HT-29 (cell line): ENCODE data around the genes DNMT3B and BPIFA2.

DNA sequence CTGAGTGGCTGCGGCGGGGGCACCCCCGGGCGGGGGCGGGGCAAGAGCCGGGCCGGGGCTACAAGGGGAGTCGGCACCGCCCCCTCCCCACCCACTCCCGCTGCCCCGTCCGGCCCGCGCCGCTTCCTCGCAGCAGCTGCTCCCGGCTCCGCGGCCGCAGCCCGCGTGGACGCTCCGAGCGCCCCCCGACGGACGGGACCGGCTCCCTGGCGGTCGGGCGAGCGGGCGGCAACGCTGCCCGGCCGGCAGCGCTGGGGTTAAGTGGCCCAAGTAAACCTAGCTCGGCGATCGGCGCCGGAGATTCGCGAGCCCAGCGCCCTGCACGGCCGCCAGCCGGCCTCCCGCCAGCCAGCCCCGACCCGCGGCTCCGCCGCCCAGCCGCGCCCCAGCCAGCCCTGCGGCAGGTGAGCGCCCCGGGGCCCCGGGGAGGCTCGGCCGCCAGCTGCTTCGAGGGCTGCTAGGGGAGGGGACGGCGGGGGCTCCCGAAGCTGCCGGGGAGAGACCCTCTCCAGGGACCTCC, at the start of gene DNMT3B:
Gene DNMT3B (plus strand): TSS at position 90 of the 520 bp plus-strand sequence.
- RAMPAGE, long total RNA = no peak

DNA sequence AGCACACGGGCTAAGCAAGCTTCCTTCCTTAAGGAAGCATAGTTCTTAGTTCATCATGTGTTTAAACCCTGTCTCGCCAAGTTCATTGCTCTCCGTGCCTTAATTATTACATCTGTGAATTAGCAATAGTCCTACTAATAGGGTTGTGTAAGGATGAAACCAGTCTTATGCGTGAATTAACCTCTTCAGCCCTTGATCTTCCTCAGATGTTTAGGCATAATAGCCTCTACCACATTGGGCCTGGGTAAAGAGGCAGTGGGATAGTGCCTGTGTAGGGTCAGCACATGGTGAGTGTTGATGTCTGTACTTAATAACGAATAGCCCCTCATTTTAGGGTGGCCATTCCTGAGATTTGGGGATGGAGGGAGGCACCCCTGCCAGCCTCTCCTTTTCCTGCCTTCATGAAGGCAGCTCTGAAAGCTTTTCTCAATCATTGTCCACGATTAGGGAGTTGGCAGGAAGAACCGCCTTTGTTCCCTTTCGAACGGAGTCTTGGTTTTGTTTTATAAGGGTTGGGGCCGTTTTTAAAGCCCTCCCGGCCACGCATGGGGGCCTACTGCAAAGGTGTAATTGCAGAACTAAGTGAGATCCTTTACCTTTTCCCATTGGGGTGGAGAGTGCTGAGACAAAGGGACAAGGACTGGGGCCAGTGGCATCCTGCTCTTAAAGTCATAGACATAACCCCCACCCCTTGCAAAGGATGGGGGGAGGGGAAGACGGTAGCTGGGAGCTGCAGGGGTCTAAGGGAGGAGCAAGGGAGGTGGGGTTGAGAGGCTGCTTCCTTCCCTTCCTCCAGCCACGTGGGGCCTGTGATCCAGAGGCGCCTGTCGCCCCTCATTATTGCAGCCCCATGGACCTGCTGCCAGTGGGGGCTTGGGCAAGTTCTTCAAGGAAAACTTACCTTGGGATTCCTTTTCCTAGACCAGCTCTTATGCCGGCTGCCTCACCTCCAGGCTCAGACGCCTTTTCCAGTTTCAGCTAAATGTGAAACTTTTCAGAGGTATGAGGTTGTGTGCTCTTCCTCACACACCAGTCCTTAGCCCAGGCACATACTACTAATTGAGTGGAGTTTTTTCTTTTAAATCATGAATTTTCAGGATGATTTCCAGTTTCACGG, 2.3 kb downstream of the DNMT3B start:
- RAMPAGE, long total RNA = no peak

- RAMPAGE, long total RNA = no peak
Measured at GRCh38 chr20:32830401-32830813, 10.7 kb downstream of the MAPRE1 start.

DNA sequence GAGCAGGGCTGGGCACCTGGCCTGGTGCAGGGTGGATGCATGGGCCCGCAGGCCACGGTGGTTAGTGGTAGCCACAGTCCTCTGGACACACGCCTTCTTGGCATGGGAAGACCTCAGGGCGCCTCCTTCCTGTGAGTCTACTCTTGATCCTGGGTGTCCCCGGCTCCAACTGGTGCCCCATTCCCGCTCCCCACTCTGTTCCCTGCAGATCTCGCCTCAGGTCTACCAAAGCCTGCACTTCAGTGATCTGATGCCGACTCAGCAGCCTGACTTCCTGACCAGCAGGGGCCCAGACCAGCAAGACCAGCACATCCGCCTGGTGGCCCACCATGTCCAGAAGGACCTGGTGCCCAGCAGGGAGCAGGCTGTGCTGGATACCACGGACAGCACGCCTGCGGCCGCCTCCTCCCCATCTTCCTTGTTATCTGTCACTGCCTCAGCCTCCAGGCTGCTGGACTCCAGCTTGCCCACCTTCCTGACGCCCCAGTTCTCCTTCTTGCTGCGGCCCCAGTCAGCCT, 43.2 kb downstream of the SUN5 start:
- RAMPAGE, long total RNA = no peak

GRCh38 chr20:32976164-32976652, 28.0 kb downstream of the SUN5 start:
- RAMPAGE, long total RNA = no peak

GRCh38 chr20:32982702-32983406, 21.4 kb downstream of the SUN5 start:
- RAMPAGE, long total RNA = no peak

DNA sequence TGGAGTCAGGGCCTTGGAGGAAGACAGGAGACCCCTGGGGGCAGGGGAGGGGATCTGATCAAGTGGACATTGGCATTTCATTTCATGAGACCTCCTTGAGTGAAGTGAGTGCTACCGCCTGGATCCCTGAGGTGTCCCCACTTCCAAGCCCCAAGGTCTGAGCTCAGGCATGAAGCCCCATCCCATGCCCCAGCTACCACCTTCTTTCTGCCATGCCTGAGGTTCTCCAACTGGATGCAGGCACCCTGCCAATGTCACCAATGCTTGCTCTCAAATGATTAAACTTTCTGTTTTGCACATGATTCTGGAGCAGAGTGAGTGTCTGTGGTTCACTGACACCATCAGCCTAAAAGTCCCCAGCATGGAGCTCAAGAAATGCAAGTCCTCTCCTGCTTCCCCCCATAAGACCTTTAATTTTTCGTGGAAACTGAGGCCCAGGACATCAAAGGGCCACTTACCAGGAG, 43.7 kb upstream of the BPIFA2 start:
- RAMPAGE, long total RNA = no peak

DNA sequence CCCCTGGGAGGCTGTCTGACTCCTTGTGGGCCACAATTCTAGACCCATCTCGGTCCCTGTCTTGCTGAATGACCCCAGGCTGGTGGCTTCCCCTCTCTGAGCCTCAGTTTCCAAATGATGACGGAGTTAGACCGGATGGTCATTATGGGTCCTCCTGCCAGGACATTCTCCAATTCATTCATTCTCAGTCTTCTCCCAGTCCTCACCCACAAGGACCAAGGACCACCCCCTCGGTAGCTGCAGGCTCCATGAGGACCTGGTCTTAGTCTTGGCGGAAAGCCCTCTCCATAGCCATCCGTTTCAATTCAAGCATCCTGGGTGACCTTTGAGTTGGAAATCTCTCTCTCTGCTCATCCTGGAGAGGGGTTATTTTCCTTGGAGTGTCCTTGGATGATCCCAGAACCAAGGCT, 272 bp upstream of the BPIFA2 start:
- RAMPAGE, long total RNA = no peak

DNA sequence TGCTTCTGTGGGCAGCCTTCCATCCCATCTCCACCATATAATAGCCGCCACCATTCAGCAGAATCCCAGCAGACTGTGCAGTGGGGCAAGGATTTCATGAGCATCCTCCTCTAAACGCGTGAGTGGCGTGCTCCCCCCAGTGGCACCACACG, at the start of gene BPIFA2:
Gene BPIFA2 (plus strand): TSS at position 68 of the 152 bp plus-strand sequence.
- RAMPAGE, long total RNA = no peak

GRCh38 chr20:33370160-33370901, 31.0 kb downstream of the CDK5RAP1 start:
- RAMPAGE, long total RNA = no peak

DNA sequence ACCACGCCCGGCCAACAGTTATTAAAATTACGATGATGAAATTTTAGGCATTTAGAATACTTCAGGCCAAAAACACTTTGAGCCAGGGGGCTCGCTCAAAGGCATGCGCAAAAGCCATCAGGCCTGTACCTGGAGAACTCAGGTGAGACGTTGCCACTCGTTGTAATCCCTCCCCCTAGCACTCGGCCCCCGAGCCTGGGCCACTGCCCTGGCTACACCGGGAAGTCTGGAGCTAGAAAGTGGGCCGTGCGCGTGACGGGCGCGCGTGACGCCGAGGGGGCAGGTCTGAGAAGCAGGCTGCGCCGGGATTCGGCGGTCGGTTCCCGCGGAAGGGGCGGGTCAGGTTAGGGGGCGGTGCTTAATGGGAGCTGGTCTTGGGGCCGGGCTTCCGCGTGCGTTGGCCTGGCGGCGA, 283 bp upstream of the CBFA2T2 start:
- RAMPAGE, long total RNA = no peak

DNA sequence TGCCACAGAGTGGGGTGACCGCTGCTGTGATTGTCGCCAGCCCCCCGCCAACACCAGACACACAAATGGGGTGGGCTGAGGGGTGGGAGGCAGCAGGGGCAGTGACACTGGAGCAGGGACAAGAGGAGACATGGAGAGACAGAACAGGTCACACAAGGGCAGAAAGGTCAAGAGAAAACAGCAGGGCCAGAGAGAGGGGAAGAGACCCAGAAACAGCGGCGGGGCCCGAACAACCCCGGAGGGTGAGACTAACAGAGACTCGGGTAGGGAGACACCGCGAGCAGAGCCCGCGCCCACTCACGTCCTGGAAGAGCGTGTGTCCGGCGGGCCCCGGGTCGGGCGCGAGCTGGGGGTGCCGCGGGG, 324 bp downstream of the NECAB3 start:
- RAMPAGE, long total RNA = no peak

GRCh38 chr20:33828153-33828861, 17.2 kb downstream of the CHMP4B start:
- RAMPAGE, long total RNA = no peak

- RAMPAGE, long total RNA = no peak
Measured at GRCh38 chr20:33836907-33837524, 25.9 kb downstream of the CHMP4B start.

DNA sequence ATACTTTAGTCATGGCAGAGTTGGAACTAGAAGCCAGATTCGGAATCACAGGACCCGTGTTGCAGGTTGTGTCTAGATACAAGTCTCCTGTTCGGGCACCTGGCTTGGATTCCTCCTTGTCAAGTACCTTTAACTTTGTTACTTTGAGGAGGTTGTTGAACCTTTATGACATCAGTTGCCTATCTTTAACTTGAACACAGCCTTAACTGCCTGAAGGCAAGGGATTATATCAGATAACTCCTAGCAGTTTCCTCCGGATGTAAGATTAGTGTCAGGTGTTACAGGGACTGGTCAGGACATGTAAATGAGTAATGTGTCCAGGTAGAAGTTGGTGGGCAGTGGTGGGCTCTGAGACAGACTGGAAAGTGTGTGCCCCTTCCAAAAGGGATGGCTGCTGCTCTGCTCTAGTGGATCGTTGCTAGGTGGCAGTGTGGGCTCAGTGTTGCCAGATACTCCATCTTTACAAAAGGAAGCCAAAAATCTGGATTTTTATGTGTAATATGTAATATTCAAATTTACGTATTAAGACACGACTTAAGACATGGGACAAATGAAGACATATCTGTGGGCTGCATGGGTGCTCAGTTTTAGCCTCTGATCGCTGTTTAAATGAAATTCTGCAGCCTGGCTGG, 27.0 kb downstream of the CHMP4B start:
- RAMPAGE, long total RNA = no peak

DNA sequence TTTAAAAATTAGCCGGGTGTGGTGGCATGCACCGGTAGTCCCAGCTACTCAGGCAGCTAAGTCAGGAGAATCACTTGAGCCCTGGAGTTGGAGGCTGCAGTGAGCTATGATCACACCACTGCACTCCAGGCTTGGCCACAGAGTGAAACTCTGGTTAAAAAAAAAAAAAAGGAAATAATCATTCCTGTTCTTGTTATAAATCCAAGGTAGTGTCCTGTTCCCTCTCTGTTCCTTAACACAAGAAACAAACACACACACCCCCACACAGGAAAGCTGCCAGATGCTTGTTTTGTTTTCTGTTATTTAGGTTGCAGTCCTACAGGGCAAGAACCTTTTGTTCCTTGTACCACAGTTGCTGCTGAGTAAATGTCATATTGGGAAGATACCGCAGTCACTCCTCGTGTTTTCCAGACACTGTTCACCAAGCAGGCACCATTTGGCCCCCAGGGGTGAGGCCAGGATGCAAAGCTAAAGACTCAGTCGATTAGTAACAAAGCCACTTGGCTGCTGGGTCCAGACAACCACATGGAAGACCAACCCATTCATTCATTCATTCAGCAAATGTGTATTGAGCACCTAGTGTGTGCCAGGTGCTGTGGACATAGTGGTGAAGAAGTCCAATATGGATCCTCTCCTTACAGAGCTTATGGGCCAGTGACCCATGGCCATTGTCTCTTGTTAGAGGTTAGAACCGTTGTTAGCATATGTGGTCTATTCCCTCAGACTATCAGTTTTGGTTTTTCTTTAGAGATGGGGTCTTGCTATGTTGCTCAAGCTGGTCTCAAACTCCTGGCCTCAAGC, 29.1 kb downstream of the ASIP start:
- RAMPAGE, long total RNA = no peak

- RAMPAGE, long total RNA = no peak
Measured at GRCh38 chr20:34293783-34294256, 9.3 kb downstream of the AHCY start.

GRCh38 chr20:34310195-34310889, 7.2 kb upstream of the AHCY start:
- RAMPAGE, long total RNA = no peak

DNA sequence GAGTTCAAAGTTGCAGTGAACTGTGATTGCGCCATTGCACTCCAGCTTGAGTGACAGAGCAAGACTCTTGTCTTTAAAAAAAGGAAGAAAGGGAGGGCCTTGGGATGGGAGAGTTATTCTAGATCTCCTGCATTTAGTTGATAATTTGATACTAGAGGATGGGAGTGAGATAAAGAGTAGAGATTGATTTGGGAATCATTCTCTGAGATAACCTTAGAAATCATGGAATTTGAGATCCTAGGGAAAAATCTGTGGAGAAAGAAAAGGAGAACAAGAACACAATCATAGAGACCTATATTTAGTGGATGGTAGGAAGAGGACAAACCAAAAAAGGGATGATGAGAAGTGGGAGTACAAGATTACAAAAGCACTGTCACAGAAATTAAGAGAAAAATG, 68.3 kb downstream of the ITCH start:
- RAMPAGE, long total RNA = no peak

DNA sequence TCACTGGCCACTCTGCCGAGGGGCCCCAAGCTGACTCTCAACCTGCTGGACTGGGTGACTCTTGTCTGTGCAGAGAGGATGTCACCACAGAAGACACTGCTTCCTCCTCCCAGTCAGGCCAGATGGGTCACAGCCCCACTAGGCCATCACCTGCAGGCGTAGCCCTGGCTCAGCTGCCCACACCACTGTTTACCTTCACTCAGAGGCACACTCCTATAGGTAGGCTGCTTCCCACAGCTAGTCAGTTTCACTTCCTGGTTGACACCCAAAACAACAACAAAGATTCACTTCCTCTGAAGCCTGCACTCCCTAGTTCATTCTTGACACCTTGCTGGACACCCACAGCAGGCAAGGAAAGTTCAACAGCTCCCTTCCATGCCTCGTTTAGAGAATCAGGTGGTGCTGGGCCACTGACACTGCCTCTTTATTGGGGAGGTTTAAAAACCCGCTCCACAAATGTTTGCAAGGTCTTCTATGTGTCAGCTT, 21.8 kb downstream of the MAP1LC3A start:
- RAMPAGE, long total RNA = no peak